Measurements from ENCODE around the gene PRPF40B.

DNA sequence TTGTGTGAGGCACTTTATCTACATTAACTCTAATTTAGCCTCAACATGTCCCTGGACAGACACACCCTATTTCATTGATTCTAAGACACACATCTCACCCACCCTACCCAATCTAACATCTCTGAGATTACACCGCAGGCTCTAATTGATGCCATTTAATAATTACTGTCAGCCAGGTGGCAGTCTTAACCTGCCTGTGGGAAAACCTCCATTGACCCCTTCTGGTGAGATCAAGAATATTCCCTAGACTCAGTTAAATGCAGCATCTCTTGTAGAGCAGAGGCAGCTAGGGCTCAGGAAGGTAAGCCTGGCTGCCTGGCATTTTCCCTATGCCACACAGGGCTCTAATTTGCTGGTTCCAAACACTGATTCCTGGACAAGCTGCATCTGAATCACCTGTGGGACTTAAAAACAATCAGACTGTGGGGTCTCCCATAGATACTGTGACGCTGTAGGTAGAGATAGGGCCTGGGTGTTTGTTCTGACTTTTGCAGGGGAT, 14.4 kb downstream of the MCRS1 start:
- PRO-cap = no peak

GRCh38 chr12:49623144-49624294, at the start of gene PRPF40B:
PRPF40B (plus strand) TSS chr12:49623561.
- PRO-cap = unidirectional peak, minus-strand start at chr12:49623256

GRCh38 chr12:49707677-49707985, 426 bp upstream of the FMNL3 start:
- PRO-cap = no peak

DNA sequence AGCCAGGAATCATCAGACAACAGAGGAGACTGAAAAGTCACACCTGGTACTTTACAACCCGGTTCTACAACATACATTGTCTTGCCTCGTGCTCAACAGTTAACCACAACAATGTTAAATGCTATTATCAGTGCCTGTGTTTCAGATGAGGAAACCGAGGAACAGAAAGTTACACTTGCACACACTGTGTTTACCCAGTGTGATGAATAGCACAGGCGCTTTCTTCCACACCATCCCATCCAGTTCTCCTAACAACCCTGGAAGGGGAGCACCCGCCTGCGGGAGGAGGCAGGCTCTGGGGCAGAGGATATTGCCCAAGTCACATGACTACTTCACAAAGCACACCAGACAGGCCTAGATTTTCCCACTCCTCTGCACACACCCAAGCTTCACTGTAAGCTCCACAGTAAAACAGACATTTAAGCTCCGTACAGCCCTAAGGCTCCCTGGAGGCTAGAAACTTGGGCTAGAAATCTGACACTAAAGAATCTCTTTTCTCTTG, 21.8 kb downstream of the NCKAP5L start:
- PRO-cap = no peak

DNA sequence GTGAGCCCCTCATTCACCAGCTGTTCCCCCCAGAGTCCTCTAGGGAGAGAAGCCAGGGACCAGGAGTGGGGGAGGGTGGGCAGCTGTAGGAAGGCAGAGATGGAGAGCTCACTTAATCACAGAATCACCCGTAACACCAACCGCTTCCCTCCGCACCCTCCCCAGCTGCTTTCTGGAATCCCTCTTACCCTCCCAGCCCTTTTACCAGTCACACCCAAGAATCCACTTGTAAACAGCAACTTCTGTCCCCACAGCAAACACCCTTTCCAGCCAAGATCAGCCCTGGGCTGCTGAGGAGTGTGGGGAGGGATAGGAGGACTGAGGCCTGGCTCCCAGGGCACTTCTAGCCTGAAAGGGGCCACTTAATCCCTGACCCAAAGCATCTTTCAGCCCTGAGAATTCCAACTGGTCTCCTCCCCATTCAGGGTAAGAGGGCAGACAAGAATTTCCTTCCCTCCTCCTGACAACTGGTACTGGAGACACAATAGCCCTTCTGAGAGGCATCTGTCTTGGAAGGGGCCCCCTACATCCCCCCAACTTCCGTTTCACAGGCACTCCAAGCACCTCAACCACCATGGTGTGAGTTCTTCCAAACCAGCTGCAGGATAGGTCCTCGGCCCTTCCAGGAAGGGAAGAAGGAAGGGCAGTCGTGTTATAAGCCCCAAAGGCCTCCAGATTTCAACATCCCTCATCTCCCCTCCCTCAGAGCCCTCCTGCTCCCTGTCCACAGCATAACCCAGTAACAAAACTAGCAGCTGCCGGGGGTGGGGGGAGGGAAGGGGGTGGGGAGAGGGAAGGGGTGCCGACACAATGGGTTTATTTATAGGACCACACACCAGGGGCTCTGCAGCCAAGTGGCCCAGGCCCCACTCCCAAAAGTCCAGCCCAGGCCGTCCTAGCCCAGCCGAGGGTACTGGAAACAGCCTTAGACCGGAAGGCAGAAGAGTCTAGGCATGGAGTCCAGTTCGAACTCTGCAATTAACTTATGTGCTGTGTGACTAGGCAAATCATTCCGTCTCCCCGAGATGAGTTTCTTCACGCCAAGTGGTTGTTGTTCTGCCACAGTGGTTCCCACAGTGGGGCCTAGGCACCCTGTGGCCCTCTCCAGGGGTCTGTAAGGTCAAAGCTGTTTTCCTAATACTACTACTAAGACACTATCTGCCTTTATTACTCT, 18.4 kb downstream of the NCKAP5L start:
- PRO-cap = no peak

GRCh38 chr12:49955218-49955622, 4.7 kb downstream of the AQP2 start:
- PRO-cap = no peak

GRCh38 chr12:49960731-49961404, 804 bp upstream of the AQP5 start:
- PRO-cap = no peak

DNA sequence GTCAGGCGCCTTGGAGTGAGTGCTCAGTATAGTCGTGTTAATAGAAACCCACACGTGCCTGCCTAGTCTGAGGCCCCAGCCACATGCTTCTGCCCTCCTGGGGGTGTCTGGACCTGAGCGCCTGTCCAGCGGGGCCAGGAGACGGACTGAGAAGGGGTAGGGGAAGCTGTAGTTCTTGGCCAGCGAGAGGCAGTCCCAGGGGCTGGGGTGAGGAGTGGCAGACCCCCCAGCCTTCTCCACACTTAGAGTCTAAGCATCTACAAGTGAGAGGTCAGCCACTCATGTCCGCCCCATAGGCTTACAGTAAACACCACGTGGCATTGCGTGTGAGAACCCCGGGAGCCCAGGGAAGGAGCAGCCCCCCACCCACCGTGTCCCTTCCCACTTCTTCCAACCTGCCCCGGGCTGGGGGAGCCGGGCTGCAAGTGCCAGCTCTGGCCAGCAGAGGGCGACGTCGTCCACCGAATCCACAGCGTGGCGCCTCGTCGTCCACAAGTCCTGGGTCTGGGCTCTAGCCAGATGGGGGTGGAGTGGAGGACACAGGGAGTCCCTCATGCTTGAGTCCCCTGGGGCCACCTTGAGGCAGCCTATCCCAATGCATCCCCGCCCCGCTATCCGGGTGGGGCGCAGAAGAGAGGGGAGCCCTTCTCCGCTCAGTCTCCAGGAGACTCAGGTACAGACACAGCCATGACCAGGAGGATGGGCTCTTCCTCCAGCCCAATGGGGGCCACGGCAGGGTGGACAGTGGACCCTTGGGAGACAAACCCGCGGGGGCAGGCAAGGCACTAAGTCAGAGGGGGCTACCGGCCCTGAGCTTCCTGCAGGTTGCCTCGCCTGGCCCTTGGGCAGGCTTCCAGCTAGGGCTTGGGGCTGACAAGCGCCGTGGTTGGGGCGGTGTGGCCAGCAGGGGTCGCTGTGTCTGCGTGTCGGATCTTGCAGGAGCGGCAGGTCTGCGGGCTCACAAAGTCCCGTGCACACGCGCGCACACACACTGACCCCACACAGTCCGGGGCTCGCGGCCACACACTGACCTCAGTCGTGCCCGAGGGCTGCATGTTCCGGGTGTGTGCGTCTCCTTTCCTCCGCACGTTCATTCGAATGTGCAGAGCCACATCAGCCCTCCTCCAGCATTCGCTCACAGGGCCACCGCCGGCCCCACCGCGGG, 5.4 kb downstream of the AQP5 start:
- PRO-cap = no peak

GRCh38 chr12:50017505-50017955, 7.8 kb downstream of the RACGAP1 start:
- PRO-cap = no peak

DNA sequence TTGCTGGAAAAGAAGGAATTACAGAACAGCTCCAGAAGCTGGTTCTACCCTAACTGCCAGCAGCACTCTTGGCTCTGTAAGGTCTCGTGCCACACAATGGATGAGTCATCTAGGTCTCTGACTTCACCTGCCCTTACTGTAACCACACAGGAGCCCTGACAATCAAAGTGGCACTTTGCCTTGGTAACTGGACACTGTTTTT, 57.2 kb upstream of the CERS5 start:
- PRO-cap = unidirectional peak, minus-strand start at position 76 of the sequence

DNA sequence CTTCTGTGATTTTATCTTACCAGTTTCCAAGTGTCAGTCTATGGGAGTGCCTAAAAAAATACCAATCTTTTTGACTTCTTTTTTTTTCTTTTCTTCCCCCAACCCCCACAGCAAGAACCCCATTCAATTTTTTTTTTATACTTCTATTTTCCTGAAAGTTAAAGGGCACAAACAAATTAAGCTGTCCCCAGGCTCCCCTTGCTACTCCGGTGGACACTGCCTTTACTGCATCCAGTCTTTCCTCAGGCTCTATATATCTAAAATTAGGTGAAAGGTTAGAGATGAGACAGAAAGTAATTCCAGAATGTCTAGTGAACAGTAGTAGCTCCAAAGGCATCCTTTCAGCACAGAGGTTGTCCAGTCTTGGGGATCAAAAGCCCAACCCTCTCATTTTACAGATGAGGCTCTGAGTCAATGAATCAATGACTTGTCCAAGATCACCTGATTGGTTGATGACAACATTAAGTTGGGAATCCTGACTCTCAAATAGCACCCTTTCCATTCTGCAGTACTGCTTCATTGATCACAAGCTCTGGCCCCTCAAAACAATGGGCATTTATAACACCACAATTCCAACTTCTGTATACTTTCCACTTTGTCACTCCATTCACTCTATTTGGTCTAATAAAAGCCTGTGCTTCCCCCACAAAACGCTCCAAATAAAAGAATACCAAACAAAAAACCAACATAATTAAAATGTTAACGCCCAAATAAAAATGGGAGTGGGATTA, 6.0 kb downstream of the LIMA1 start:
- PRO-cap = no peak

DNA sequence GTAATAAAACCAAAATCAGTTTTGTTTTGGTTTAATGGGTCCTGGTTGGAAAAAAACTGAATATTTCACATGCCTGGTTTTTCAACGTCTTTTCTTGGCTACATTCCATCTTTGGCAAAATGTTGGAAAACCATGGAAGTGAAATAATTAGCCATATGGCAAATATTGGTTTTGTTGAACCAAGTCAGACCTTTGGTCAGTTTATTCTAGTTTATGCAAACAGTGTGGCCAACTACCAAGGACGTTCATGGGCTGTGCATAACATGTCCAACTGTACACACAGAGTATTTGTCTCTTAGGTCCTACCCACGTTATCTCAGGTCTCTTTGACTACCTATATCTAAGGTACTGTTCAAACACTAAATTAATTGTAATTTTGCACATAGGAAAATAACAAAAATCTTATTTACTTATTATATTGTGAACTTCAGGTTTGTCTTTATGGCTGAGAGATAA, 22.3 kb downstream of the DIP2B start:
- PRO-cap = no peak

- PRO-cap = no peak
These were observed 22.9 kb downstream of the ATF1 start for GRCh38 chr12:50786711-50787345.

GRCh38 chr12:50843275-50843702, 563 bp downstream of the TMPRSS12 start:
- PRO-cap = no peak

GRCh38 chr12:51020398-51020894, 5.7 kb downstream of the SLC11A2 start:
- PRO-cap = no peak

DNA sequence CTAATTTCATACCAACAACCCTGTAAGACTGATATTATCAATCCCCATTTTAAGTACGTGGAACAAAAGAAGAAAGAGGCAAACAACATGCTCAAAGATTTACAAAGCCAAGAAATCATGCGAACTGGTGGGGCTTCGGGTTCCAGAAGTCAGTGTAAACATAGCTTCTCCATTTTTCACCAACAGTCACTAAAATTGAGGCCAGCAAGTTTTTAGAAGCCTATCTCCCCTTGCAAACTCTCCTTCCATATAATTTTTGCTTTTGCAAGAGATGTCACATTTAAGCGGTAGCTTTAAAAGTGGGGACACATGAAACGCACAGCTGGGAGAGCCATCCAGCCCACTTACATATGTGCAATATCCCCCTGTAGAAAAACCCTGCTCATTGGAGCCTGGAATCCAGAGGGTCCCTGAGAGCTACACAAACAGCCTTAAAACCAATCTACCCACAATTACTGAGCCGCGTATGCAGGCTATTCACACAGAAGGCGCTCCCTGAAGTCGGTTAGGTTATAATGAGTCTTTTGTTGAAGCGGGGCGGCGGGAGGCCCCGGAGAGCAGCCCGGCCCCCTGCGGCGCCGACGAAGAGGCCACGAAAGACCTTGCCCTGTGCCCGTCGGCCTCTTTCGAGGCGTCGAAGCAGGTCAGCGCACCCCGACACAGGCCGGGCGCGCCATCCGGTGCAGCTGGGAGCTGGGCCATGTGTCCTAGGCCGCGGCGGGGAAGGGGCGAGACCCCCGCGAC, 687 bp downstream of the SLC11A2 start:
- PRO-cap = bidirectional peak, plus-strand start at position 622 of the sequence, minus-strand start at position 513 of the sequence

DNA sequence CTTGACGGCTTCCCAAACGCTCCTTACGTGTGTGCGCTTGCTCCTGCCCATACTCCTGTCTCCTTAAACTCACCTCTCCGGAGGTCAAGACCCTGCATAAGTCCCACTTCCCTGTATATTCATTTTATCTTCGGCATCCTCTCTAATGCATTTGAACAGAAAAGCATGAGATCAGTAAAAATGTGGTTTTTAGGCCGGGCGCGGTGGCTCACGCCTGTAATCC, 372 bp upstream of the TFCP2 start:
- PRO-cap = no peak

DNA sequence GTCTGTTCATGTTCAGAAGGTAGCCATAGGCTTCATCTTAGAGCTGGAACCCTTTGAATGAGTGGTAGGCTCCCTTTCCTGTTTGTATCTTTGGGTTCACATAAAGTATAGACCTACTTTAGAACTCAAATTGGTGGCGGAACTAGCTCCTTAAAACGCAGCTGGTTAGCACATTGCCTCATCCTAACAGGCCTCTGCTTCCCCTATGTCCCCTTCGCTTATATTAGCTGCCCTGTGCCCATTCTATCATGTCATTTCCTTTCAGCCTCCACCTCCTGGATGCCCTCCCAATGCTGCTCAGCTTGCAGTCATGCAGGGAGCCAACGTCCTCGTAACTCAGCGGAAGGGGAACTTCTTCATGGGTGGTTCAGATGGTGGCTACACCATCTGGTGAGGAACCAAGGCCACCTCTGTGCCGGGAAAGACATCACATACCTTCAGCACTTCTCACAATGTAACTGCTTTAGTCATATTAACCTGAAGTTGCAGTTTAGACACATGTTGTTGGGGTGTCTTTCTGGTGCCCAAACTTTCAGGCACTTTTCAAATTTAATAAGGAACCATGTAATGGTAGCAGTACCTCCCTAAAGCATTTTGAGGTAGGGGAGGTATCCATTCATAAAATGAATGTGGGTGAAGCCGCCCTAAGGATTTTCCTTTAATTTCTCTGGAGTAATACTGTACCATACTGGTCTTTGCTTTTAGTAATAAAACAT, 3.6 kb downstream of the DAZAP2 start:
- PRO-cap = no peak

GRCh38 chr12:51318818-51319517, 5.0 kb downstream of the BIN2 start:
- PRO-cap = no peak

- PRO-cap = no peak
These were observed 10.9 kb upstream of the BIN2 start for GRCh38 chr12:51334824-51335410.

Measured in SUDHL5 (cell line).